ENCODE results near the gene UBL4B.

CAGE:
- cytosol, long polyA minus RNA, result no peak
- cytosol, long polyA plus RNA, result no peak
- long polyA plus RNA, result no peak
- nucleus, long polyA minus RNA, result no peak
- nucleus, long polyA plus RNA, result no peak
Measured at GRCh38 chr1:109767011-109767289, 3.2 kb upstream of the EPS8L3 start.

DNA sequence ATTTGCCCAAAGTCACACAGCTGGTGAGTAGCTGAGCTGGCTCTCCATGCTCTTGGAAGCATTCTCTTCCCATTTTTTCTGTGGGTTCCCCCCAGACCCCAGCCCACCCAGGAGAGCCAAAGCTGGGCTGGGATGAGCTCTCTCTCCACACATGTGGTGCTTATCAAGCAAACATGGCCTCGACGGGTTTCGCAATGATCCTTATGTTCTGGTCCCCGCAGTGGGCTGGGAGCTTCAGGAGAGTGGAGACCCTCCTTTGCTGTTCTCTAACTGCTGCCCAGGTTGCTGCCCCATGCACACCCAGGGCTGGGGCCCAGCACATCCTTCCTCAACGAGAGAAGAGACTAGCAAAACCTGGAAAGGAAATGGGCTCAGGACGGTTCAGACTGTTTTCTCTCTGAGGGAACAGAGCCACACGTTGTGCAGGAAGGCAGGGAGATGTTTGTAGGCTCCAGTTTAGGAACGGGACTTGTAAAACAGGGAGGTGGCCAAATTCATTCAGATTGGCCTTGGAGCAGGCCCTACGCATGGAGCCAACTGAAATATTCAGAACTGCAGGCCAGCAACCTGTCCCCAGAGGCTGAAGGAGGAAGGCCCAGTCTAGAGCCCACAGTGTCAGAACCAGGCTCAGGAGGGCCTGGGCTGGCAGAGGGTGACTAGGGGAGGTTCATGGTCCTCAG, 27.3 kb upstream of the CSF1 start:
CAGE:
- cytosol, long polyA minus RNA, result no peak
- cytosol, long polyA plus RNA, result no peak
- long polyA plus RNA, result no peak
- nucleus, long polyA minus RNA, result no peak
- nucleus, long polyA plus RNA, result no peak

GRCh38 chr1:109887806-109888232, 22.8 kb upstream of the CSF1 start:
CAGE:
- cytosol, long polyA minus RNA, result no peak
- cytosol, long polyA plus RNA, result no peak
- long polyA plus RNA, result no peak
- nucleus, long polyA minus RNA, result no peak
- nucleus, long polyA plus RNA, result no peak

CAGE:
- cytosol, long polyA minus RNA, result no peak
- cytosol, long polyA plus RNA, result no peak
- long polyA plus RNA, result no peak
- nucleus, long polyA minus RNA, result no peak
- nucleus, long polyA plus RNA, result no peak
Measured at GRCh38 chr1:109895831-109896409, 14.7 kb upstream of the CSF1 start.

DNA sequence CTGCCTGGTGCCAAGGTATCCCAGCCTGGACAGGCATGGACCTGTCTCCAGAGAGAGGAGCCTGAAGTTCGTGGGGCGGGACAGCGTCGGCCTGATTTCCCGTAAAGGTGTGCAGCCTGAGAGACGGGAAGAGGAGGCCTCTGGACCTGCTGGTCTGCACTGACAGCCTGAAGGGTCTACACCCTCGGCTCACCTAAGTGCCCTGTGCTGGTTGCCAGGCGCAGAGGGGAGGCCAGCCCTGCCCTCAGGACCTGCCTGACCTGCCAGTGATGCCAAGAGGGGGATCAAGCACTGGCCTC, 18.6 kb downstream of the CSF1 start:
CAGE:
- cytosol, long polyA minus RNA, result no peak
- cytosol, long polyA plus RNA, result no peak
- long polyA plus RNA, result no peak
- nucleus, long polyA minus RNA, result no peak
- nucleus, long polyA plus RNA, result no peak

DNA sequence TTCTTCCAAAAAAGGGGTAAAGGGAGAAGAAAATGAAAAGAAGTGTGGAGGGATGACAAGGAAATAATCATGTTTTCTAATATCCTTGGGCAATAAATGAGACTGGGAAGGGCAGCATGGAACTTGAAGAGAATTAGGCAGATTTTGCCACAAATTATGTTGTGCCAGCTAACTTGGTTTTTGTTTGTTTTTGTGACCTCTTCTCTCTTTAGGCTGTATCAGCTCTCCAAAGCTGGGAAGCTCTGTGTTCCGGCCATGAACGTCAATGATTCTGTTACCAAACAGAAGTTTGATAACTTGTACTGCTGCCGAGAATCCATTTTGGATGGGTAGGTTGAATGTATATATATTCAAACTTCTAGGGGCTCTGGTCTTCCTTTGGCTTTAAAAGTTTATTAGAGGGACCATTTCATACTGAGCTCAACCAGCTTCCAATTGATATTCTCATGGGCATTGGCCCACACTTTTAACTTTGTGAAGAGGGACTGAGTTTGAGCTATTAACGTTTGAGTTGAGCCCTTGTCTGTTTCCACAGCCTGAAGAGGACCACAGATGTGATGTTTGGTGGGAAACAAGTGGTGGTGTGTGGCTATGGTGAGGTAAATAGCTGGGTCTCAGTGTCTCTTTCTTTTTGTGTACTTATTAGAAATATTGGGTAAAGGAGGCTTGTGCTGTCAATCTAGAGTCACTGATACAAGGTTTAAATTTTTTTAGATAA, 18.1 kb upstream of the STRIP1 start:
CAGE:
- cytosol, long polyA minus RNA, result no peak
- cytosol, long polyA plus RNA, result no peak
- long polyA plus RNA, result no peak
- nucleus, long polyA minus RNA, result no peak
- nucleus, long polyA plus RNA, result no peak

CAGE:
- cytosol, long polyA minus RNA, result no peak
- cytosol, long polyA plus RNA, result no peak
- long polyA plus RNA, result no peak
- nucleus, long polyA minus RNA, result no peak
- nucleus, long polyA plus RNA, result no peak
Measured at GRCh38 chr1:110035448-110035685, 943 bp downstream of the STRIP1 start.

DNA sequence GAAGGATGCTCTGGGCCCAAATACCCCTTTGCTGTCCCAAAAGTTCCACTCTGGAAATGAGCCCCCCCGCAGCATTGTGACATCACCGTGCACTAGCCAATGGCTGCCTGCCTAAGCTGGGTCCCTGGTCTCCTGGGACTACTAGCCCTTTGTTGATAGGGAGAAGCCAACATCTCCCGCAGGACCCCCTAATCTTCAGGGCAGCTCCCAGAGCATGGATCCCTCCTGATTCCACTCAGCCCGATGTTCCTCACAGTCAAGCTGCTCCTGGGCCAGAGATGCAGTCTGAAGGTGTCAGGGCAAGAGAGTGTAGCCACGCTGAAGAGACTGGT, at the start of gene UBL4B:
Gene UBL4B (plus strand): TSS at position 152 of the 332 bp plus-strand sequence.
CAGE:
- cytosol, long polyA minus RNA, result no peak
- cytosol, long polyA plus RNA, result no peak
- long polyA plus RNA, result no peak
- nucleus, long polyA minus RNA, result no peak
- nucleus, long polyA plus RNA, result no peak

DNA sequence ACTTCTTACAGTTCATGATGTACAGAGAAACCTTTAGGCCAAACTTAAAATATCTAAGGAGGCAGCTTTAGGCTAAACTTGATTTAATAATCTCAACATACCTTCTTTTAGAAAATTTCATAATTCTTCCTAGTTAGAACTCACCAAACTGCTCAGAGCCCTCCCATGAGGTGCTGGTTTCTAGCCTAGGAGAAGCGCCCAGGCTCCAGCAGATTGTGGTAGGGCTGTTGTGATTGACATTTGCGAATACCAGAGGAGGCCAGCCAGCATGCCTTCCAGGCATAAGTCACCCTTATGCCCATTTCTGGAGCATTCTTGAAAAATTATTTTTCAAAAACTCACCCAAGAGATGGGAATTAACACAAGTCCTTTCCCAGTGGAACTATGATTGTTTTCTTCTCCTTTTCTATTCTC, 22.6 kb upstream of the KCNC4 start:
CAGE:
- cytosol, long polyA minus RNA, result no peak
- cytosol, long polyA plus RNA, result no peak
- long polyA plus RNA, result no peak
- nucleus, long polyA minus RNA, result no peak
- nucleus, long polyA plus RNA, result no peak

DNA sequence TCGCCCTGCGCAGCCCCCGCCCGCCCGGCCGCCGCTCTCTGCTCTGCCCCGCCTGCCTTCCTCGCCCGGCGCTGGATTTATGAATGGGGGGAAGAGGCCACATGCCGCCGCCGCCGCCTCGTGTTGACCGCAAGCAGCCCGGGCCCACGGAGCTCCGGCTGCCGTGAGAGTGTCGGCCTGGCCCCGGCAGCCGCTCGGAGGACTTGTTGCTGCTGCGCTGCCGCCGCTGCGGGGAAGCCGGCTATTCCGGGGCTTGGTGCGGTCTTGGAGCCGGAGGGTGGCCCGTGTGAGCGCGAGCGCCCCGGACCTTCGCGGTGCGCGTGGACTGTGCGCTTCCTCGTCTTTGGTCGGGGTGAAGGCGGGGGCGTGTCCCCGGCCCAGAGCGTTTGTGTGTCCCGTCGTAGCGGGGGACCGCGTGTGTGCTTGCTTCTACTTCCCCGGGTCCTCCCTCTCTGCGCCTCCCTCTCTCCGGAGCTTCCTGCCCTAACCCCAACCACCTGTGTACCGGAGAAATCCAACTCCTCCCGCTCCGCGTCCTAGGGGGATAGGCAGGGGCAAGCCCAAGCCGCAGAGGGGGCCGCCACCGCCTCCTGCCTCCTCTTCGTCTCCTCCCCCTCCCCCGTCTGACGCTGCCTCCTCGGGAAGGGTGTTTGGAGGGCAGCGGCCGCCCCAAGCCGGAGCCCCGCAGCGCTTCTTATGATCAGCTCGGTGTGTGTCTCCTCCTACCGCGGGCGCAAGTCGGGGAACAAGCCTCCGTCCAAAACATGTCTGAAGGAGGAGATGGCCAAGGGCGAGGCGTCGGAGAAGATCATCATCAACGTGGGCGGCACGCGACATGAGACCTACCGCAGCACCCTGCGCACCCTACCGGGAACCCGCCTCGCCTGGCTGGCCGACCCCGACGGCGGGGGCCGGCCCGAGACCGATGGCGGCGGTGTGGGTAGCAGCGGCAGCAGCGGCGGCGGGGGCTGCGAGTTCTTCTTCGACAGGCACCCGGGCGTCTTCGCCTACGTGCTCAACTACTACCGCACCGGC, 1.0 kb downstream of the KCNC4 start:
CAGE:
- cytosol, long polyA minus RNA, result no peak
- cytosol, long polyA plus RNA, result no peak
- long polyA plus RNA, result no peak
- nucleus, long polyA minus RNA, result no peak
- nucleus, long polyA plus RNA, result no peak

CAGE:
- cytosol, long polyA minus RNA, result no peak
- cytosol, long polyA plus RNA, result no peak
- long polyA plus RNA, result no peak
- nucleus, long polyA minus RNA, result no peak
- nucleus, long polyA plus RNA, result no peak
Measured at GRCh38 chr1:110311866-110312268, 27.3 kb upstream of the RBM15 start.

DNA sequence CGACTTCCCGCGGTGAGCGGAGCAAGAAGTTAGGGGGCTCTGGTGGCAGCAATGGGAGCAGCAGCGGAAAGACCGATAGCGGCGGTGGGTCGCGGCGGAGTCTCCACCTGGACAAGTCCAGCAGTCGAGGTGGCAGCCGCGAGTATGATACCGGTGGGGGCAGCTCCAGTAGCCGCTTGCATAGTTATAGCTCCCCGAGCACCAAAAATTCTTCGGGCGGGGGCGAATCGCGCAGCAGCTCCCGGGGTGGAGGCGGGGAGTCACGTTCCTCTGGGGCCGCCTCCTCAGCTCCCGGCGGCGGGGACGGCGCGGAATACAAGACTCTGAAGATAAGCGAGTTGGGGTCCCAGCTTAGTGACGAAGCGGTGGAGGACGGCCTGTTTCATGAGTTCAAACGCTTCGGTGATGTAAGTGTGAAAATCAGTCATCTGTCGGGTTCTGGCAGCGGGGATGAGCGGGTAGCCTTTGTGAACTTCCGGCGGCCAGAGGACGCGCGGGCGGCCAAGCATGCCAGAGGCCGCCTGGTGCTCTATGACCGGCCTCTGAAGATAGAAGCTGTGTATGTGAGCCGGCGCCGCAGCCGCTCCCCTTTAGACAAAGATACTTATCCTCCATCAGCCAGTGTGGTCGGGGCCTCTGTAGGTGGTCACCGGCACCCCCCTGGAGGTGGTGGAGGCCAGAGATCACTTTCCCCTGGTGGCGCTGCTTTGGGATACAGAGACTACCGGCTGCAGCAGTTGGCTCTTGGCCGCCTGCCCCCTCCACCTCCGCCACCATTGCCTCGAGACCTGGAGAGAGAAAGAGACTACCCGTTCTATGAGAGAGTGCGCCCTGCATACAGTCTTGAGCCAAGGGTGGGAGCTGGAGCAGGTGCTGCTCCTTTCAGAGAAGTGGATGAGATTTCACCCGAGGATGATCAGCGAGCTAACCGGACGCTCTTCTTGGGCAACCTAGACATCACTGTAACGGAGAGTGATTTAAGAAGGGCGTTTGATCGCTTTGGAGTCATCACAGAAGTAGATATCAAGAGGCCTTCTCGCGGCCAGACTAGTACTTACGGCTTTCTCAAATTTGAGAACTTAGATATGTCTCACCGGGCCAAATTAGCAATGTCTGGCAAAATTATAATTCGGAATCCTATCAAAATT, 793 bp downstream of the RBM15 start:
CAGE:
- cytosol, long polyA minus RNA, result no peak
- cytosol, long polyA plus RNA, result no peak
- long polyA plus RNA, result no peak
- nucleus, long polyA minus RNA, result no peak
- nucleus, long polyA plus RNA, result no peak

GRCh38 chr1:110346589-110347482, 7.7 kb downstream of the RBM15 start:
CAGE:
- cytosol, long polyA minus RNA, result no peak
- cytosol, long polyA plus RNA, result no peak
- long polyA plus RNA, result no peak
- nucleus, long polyA minus RNA, result no peak
- nucleus, long polyA plus RNA, result no peak

GRCh38 chr1:110383338-110384194, 7.3 kb downstream of the SLC16A4 start:
CAGE:
- cytosol, long polyA minus RNA, result no peak
- cytosol, long polyA plus RNA, result no peak
- long polyA plus RNA, result no peak
- nucleus, long polyA minus RNA, result no peak
- nucleus, long polyA plus RNA, result no peak

GRCh38 chr1:110424509-110425311, 17.2 kb upstream of the LAMTOR5 start:
CAGE:
- cytosol, long polyA minus RNA, result no peak
- cytosol, long polyA plus RNA, result no peak
- long polyA plus RNA, result no peak
- nucleus, long polyA minus RNA, result no peak
- nucleus, long polyA plus RNA, result no peak

DNA sequence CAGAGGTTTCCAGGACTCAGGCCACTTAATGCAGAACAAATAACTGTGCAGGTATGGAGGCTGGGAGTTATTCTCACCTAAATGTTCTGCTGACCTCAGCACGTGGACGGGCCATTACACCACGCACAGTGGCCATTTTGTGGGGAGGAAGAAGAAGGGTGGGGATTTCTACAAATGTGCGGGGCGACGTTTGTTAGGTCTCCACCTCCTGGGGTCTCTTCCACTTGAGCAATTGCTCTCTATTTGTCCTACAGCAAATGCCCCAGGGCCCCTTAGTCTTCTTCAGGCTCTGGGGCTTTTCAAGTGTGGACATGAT, 24.9 kb downstream of the PROK1 start:
CAGE:
- cytosol, long polyA minus RNA, result no peak
- cytosol, long polyA plus RNA, result no peak
- long polyA plus RNA, result no peak
- nucleus, long polyA minus RNA, result no peak
- nucleus, long polyA plus RNA, result no peak

DNA sequence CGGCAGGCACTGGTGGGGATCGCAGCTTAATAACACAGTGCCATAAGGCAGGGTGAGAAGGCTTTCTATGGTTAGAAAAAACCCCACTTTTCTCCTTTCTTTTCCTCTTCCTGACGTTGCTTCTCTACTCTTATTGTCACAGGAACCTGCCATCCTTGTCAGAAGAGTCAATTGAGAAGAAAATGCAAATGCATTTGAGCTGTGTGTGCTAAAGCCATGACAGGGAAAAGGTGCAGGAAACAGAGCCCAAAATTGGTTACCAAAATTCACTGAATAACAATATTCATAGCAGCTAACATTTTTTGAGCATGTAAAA, 15.0 kb upstream of the KCNA10 start:
CAGE:
- cytosol, long polyA minus RNA, result no peak
- cytosol, long polyA plus RNA, result no peak
- long polyA plus RNA, result no peak
- nucleus, long polyA minus RNA, result no peak
- nucleus, long polyA plus RNA, result no peak

GRCh38 chr1:110647206-110647849, 27.4 kb downstream of the KCNA3 start:
CAGE:
- cytosol, long polyA minus RNA, result no peak
- cytosol, long polyA plus RNA, result no peak
- long polyA plus RNA, result no peak
- nucleus, long polyA minus RNA, result no peak
- nucleus, long polyA plus RNA, result no peak

GRCh38 chr1:110787603-110788259, 85.2 kb upstream of the CD53 start:
CAGE:
- cytosol, long polyA minus RNA, result no peak
- cytosol, long polyA plus RNA, result no peak
- long polyA plus RNA, result no peak
- nucleus, long polyA minus RNA, result no peak
- nucleus, long polyA plus RNA, result no peak

CAGE:
- cytosol, long polyA minus RNA, result no peak
- cytosol, long polyA plus RNA, result no peak
- long polyA plus RNA, result no peak
- nucleus, long polyA minus RNA, result no peak
- nucleus, long polyA plus RNA, result no peak
Measured at GRCh38 chr1:110887942-110888518, 15.1 kb downstream of the CD53 start.

Data from keratinocyte (primary cell).